GM23248 (cell line): ENCODE data around the genes GNGT1, PPP1R9A and ASB4.

GRCh38 chr7:93906361-93906640 lies at the start of gene GNGT1:
Gene GNGT1, plus strand, starts transcription at chr7:93906567.
- RAMPAGE, long total RNA = no peak

- RAMPAGE, long total RNA = no peak
These were observed 6.1 kb downstream of the GNG11 start for GRCh38 chr7:93927575-93928043.

DNA sequence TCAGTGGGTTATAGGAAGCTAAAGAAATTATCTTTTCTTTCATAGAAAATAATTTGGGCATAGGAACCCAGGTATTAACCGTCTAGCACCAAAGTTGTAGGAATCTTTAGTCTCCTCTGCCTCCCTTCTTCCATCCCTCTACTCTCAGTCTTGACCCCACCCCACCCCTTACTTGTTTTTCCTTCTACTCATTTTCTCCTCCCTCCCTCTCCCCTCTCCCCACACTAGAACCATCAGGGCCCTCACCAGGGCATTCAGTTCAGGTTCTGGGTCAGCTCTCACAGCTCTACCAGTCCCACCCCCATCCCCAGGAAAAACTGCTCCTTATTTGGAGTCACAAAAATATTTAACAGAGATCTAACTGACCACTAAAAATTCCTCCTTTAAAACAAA lies 3.0 kb upstream of the COL1A2 start:
- RAMPAGE, long total RNA = no peak

GRCh38 chr7:94510595-94511197 lies 1.1 kb downstream of the CASD1 start:
- RAMPAGE, long total RNA = no peak

DNA sequence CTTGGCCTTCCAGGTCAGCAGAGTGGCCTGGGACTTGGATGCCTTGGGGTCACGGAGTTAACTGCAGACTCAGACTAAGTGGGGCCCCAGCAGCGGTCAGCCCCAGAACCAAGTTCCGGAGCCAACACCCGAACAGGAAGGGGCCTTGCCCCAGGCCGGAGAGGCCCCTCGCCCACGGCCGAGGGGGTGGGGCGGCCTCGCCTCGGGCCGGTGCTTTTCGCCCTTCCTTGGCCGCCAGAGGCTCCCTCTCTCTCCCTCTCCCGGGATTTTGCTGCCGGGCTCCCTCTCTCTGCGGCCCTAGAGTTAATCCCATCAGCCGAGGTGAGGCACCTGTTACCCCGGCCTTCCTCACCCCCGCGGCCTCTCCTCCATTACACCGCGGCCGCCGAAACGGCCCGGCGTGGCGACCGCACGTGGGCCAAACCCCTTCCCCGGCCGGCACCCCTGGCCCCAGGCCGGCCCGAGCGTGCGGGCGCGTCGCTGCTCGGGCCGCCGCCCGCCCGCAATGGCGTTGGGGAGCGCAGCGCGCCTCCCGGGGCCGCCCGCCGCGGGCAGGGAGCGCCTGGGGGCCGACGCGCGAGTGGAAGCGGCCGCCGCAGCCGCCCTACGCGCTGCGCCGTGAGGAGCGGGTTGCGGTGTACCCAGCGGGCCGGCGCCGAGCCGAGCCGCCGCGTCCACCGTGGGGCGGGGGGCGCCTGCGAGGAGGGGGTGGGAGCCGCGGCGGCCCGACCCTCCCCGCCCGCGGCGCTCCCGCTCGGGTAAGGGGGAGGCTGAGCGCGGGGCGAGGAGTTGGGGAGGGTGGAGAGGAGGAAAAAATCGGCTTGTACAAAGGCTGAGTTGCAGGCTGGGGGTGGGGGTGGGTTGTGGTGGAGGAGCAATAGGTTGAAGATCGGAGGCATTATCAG lies at the start of gene PPP1R9A:
Gene PPP1R9A, plus strand, starts transcription at position 213 of the 905 bp plus-strand sequence.
- RAMPAGE, long total RNA = no peak

GRCh38 chr7:95323378-95323755 lies 965 bp downstream of the PON1 start:
- RAMPAGE, long total RNA = no peak

DNA sequence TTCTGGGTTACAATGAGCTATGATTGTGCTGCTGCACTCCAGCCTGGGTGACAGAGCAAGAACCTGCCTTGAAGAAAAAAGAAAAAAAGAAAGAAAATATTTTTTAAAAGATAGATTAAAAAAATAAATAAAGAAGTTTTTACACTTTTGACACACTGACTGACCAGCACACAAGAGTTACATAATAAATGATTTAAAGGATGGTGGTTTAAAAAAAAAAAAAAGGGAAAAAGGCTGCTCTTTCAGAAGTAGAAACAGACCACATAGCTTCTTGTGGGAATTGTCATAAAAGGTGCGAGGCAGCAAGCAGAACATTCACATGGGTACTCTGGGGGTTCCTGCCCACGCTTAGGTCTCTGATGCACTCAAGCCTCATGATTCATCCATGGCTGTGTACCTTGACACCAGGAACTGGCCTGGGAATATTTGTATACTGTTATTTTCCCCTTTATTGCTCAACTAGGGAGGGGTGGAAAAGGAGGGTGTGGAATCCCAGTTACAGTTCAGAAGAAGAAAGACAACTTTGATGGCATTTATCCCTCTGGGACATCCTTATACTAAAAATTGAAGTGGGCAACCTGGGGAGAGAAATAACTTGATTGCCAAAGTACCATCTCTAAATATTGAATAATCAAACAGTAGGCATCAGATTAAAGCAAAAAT lies 4.0 kb downstream of the PON2 start:
- RAMPAGE, long total RNA = no peak

DNA sequence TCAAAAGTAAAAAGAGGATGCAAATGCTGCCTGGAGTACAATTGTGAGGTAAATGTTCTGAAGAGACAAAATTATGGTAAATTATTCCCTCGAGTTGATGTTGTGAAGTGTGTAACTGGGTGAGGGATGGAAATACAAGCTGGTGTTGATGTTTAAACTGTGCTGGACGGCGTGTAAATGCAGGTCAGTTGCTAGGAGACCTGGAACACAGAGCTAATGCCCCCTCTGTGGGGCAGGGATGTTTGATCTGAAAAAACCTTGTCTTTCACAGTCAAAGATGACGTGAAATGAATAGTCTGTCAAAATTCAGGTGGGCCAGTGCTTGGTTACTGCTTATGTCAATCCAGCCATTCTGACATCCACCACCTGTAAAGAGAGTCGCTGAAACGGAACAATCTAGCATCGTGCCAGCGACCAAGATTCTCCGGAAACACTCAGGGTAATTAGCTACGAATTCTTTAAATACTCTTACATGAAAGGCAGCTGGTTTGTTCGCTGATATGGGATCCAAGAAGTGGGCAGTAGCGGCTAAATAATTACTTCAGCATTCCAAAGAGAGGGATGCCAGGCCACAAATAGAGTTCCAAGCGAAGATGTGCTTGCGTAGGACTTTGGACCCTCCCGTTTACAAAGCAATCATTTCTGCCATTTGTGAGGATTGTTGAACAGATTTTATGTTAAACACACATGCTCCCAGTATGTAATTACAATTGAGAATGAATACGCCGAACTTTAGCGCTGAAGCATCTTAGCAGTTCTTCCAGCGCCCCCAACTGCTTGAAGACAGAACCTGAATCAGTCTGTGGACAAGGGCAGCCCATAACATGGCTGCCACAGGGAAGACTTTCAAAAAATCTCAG lies 7.4 kb upstream of the ASB4 start:
- RAMPAGE, long total RNA = no peak

- RAMPAGE, long total RNA = no peak
These were observed at the start of gene ASB4 for GRCh38 chr7:95485798-95486237. Gene ASB4, plus strand, starts transcription at chr7:95485943.

DNA sequence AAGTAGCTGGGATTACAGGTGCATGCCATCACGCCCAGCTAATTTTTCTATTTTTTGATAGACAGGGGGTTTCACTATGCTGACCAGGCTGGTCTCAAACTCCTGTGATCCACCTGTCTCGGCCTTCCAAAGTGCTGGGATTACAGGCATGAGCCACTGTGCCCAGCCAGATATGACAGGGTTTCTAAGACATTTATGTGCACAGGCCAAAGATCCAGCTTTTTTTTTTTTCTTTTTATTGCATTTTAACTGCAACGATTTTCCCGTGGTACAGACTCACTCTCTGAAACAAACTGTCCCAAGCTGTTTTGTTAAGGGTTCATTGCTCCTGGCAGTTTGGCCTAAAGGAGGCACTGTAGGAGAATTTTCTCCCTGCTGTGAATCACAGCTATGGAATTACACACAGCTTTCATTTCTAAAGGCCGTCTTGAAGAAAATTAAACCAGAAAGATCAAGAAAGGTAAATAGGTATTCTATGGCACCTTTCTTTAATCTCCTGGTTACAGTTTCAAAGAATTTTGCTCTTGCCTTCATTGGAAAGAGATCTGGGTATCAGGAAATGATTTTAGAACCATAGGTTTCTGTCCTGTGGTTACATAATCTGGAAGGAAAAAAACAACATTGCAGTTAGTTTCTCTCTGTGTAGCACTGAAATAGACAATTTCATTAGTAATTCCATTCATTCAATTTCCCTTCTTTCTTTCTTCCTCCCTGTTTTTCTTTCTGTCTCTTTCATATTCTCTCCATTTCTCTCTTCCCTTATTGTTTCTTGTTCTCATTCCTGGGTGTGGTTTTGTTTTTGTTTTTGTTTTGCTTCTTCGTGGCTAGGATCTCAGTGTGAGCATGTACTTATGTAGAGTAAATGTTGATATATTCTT lies 51.3 kb downstream of the PDK4 start:
- RAMPAGE, long total RNA = no peak

GRCh38 chr7:95558953-95559363 lies 37.4 kb downstream of the PDK4 start:
- RAMPAGE, long total RNA = no peak

GRCh38 chr7:95585120-95585839 lies 11.0 kb downstream of the PDK4 start:
- RAMPAGE, long total RNA = no peak

- RAMPAGE, long total RNA = no peak
These were observed 144.2 kb downstream of the DYNC1I1 start for GRCh38 chr7:95916519-95916984.

- RAMPAGE, long total RNA = no peak
These were observed 129.0 kb upstream of the DLX6 start for GRCh38 chr7:96876362-96876711.

DNA sequence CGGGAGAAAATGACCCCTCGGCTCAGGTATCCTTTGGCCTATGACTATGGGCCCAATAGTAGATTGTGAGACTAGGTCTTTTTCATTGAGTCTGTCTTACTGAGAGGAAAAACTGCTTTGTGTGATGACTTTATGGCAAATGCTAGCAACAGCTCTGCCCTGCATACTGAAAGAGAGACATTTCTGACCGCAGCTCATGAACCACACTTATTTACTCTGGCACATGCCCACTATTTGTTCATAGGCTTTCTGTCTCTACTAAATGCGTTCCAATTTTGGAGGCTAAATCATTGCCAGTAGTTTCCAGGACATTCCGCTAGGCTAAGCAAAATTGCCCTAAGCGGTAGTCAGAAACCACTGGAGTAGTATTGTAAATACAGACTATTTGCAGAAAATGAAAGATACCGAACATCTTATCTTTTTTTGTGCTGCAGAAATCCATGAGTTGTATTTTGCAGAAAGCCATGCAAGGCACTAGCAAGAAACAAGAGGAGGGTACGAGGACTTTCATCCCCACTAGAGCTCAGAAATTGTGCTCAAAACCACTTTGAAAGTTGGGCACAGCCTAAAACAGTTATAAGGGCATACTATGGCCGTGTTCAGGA lies 55.5 kb upstream of the DLX6 start:
- RAMPAGE, long total RNA = no peak

DNA sequence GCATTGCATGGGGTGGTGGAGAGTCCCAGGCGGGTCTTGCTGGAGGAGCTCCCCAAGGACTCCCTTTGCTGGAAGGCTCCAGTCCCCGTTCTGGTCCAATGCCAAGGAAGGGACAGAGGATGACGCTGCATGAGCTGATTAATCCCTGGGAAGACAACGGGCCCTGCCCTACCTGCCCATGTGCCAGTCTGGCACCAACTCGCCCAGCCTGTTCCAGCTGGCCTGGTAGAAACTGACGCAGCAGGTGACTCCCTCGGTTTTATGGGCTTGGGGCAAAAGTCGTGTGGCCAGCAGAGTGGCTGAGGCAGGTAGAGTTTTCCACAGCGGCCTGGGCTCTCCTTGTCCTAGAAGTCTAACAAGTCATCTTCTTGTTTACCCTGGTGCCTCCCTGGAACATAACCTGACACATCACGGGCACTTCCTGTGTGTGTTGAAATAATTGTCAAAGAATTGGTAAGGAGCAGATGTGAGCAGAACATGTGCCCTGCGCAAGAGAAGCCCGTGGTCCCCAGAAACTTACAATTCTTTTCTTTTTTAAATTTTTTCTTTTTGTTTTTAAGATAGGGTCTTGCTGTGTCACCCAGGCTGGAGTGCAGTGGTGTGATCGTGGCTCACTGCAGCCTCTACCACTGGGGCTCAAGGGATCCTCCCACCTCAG lies 20.3 kb upstream of the LMTK2 start:
- RAMPAGE, long total RNA = no peak

- RAMPAGE, long total RNA = no peak
These were observed 1.5 kb downstream of the BHLHA15 start for GRCh38 chr7:98212354-98213519.

DNA sequence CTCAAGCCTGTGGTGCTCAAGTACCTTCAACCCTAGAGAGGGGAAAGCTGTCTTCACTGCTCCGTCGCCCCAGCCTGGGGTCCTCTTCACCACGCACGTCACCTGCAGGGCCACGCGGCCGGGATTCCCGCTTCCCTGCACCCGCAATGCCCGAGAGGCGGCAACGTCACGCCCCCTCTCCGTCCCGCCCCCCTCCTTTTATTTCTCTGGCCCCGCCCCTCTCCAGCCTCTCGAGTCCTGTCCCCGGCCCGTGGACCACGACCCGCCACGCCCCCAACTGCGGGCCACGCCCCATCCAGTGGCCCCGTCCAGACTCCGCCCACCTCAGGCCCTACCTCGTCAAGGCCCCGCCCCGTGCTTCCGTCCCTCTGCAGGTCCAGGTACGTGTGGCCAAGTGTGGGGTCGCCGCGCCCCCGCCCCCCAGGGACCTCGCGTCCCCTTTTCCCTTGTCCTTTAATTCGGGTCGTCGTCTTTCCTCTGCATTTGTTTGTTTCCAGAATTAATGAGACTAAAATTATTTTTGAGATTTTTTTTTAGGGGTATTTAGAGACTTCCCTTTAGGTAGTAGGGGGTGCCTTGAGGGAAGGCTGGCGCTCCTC lies 69.7 kb upstream of the BAIAP2L1 start:
- RAMPAGE, long total RNA = no peak

DNA sequence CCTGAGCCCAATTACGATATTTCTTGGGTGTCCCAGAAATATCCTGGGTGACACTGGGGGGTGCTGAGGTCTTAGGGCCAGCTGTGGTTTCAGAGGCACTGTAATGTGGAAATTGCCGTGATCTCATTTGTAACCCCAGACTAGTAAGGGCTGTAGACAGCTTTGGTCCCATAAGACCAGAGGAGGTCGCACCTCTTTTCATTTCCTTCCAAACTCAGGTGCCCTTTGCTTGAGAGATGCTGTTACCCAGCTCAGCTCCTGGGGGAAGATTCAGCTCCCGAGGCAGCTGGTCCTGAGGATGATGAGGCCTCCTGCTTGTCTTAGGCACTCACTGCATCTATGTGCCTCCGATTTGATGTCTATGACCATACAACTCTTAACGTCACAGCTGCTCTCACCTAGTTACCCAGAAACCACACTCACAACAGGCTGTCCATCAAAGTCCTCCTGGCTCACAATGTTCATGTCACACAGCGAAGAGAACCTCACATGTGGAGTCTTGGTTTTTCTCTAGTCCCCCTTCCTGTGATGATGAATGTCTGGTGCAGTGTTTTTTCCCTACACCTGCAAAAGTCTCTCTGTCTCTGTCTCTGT lies 102.4 kb upstream of the NPTX2 start:
- RAMPAGE, long total RNA = no peak

- RAMPAGE, long total RNA = no peak
These were observed 39.1 kb downstream of the TRRAP start for GRCh38 chr7:98917342-98917929.